Myometrial cell (primary cell): ENCODE results near the gene SFN.

DNA sequence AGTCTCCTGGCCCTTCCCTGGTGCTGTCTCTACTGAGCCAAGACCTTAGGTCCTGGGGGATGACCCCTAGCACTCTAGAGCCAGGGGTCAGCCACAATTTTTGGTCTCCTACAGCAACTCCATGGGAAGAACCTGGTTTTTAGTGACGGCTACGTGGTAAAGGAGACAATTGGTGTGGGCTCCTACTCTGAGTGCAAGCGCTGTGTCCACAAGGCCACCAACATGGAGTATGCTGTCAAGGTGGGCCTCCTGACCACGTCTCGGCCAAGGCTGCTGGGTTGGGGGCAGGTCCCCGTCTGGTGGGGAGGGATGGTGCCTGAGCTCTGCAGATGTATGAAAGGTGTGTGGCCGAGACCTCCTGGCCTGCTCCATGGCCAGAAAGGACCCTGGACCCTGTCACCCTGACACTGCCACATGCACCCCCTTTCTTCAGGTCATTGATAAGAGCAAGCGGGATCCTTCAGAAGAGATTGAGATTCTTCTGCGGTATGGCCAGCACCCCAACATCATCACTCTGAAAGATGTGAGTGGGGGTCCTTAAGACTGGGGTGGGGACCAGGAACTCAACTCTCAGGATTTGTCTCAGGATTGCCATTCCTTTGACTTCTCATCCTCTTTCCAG is 31.2 kb downstream of the RPS6KA1 start:
- RAMPAGE, long total RNA, result no peak

DNA sequence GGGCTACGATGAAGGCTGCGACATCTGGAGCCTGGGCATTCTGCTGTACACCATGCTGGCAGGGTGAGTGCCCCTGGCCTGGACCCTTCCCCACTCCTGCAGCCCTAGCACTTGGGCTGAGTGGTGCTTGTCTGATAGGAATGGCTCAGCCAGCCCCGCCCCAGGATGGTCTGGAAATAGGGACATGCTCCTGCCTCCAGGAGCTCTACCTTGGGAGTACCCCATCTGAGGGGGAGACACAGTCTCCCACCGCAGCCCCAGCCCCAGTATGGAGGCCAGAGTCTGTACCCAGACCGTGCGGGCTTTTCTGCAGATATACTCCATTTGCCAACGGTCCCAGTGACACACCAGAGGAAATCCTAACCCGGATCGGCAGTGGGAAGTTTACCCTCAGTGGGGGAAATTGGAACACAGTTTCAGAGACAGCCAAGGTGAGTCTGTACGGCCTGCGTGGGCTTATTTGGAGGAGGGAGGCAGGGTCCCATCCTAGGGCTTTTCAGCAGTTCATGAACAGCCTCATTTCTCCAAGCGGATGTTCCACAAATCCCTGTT is 42.4 kb downstream of the RPS6KA1 start:
- RAMPAGE, long total RNA, result no peak

DNA sequence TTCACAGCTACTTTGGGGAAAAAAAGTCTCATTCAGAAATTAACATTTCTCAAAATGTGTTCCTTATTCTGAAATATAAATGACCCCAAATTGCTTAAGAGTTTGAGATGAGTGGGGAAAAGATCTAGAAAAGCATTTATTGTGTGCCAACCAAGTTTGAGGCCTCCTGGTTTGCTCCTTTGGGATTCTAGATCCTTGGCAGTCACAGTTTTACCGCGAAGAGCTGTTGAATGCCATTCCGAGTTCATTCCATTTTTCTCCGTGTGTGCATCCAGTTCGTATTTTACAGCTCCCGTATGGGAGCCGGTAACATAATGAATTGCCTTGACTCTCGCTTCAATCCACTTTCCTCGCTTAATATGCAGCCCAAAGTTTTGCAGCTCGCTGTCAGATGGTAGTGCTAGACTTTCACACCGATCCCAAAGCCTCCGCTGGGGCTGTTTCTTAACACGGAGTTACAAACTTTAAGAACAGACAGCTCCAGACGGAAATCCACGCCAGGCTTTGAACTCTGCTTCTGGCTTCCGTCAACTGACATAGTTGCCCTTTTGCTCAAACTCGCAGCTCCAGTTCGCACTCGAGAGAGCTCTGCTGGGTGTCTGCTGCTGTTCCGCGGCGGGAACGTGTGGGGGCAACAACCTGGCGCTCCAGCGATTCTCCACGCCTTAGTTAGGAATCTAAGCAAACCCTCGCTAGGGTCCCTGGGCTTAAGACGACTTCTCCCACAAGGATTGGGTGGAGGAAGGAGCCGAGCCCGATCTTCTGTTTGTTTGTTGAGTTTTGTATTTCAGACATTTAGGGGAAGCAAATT is 3.6 kb upstream of the ARID1A start:
- RAMPAGE, long total RNA, result no peak

GRCh38 chr1:26771400-26771754 is 16.4 kb upstream of the PIGV start:
- RAMPAGE, long total RNA, result no peak

DNA sequence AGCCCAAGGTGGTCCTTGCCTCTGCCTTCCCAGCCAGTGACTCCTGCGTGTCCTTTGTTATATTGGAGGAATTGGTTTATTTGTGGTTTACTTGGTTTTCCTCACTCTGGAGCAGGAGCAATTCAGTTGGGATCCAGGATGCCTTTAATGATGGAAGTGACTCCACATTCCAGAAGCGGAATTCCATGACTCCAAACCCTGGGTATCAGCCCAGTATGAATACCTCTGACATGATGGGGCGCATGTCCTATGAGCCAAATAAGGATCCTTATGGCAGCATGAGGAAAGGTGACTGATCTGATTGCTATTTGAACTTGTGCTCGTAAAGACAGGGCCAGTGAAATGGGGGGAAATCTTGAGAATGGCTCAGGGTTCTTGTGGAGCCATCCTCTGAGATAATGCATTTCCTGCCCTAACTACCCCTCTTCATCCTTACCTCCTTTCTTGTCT is 15.0 kb upstream of the PIGV start:
- RAMPAGE, long total RNA, result no peak

GRCh38 chr1:26797450-26798223 is 9.9 kb downstream of the PIGV start:
- RAMPAGE, long total RNA, result no peak

DNA sequence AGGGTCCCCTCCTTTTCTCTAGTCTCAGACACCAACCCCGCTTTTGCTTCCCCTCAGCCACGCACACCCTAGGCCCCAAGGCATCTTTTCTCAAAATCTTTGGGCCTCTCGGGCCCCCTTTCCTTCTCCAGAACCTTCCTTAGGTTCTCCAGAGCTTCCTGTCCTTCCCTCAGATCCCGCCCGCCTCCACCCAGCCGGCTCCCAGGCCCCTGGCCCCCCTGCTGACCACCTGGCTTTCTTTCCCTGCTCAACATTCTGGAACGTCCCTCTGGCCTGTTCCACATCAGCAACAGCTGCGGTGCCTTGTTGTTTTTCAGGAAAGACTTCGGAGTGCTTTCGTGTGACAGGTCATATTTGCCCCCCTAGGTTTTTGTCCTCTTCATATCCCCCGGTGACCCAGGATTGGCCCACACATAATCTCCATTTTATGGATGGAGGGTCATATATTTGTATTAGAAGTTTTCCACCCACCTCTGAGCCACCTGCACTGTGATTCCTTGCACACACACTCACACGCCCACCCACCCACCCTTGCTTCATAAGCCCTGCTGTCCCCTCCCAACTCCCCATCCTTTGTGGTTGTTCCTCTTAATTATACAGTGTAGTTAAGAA is 1.3 kb downstream of the ZDHHC18 start:
- RAMPAGE, long total RNA, result no peak

DNA sequence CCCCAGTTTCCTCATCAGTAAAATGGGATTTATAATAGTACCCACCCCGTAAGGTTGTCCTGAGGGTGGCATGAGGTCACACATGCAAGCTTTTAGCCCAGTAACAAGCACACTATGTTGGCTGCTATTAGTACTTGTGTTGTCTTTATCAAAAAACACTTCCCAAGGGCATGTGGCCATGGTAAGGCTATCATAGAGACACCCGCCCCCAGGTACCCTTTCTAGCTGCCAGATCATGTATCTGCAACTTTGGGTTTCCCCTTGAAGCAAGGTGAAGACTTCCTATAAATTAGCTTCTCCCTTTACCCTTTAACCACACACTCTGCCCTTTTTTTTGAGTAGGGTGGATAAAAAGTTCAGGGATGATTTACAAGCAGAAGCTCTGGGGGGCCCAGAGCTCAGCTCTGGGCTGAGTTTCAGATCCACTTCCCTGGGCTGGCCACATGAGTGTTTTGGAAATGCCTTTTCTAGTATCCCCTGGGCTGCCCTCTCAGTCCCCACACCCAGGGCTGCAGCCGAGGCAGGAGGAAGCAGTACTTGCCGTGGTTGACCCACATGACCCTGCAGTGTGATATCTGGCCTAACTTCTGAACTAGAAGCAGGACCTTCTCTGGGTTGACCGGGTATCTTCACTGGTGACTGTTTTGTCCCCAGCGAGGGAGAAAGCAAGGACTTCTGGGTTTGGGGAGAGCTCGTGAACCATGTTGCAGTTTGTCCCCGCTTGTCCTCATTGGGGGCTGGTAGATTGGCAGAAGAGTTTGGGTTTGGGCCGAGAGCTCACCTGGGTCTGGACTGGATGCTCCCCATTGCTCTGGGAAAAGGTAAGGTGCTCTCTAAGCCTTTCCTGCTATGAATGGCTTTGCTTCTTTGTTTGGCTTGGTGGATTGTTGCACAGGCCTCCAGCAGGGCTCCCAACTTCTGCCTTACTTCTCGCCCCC is 2.2 kb downstream of the ZDHHC18 start:
- RAMPAGE, long total RNA, result no peak

DNA sequence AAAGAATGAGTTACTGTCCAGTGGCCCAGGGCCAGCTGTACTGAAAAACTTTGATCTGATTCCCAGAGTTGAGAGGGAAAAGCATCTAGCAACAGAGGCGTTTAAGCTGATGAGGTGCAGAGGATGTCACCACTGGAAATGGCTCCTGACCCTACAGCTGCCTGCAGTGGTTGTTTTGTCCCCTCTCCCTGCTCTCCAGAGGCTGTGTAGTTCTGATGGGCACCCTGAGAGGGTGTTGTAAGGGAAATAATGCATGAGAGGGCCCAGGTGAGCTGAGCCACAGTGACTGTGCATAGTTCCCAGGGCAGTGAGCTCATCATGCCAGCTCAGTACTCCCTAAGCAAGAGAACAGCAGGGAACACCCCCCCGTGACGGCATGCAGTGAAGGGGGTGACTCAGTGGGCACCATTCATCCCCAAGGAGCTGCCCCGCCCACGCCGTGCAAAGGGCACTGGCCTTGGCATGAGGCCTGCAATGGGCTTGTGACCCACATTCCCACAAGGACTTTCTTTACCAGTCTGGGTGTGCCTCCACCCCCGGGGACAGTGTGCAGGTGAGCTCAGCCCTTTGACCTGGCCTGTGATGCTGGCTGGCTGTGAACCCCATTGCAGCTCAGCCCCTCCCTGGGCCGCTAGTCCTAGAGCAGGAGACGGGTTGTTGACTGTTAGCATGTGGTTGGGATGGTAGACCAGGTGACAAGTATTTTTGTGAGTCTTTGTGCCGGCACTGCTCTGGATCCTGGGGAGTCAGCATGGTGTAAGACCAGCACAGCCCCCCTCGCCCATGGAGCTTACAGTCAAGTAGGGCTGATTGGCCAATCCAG is 13.6 kb upstream of the SFN start:
- RAMPAGE, long total RNA, result no peak

DNA sequence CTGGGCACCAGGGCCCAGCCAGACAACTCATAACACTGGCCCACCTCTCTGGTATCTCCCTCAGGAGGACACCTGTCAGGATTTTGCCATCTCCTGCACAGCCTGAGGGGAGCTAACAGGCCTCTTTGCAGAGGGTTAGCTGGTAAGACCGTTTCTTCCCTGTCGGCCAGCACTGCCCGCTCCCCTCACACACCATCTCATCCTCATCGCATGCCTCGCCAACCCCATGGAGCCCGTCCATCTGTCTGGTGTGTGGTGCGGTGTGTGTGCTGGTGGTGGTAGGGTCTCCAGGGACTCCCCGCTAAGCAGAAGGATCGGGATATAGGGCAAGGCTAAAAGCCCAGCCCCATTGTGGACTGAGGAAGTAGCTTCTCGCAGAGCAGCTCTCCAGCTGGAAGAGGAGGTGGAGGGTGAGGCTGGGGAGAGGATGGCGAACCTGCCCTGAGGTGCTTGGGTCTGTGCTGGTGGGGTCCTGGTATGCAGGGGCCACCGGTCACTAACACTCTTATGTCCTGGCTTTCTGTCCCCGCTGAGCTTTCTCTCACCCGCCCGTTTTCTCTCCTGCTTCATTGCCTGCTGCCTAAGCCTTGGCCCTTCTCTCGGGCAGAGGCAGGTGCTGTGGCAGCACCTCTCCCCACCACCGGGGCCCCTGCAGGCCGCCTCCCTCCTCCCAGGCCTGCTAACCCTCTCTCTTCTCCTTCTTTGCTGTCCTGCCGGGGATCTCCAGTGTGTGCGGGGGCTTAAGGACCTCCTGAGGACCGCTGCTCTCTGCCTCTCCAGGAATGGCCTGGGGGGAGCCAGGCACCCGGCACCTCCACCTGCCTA is 6.6 kb upstream of the SFN start:
- RAMPAGE, long total RNA, result no peak

GRCh38 chr1:26863098-26863402 is at the start of gene SFN:
Gene SFN, plus strand, starts transcription at chr1:26863149.
- RAMPAGE, long total RNA, result no peak

GRCh38 chr1:26945105-26946163 is 14.8 kb downstream of the KDF1 start:
- RAMPAGE, long total RNA, result no peak

DNA sequence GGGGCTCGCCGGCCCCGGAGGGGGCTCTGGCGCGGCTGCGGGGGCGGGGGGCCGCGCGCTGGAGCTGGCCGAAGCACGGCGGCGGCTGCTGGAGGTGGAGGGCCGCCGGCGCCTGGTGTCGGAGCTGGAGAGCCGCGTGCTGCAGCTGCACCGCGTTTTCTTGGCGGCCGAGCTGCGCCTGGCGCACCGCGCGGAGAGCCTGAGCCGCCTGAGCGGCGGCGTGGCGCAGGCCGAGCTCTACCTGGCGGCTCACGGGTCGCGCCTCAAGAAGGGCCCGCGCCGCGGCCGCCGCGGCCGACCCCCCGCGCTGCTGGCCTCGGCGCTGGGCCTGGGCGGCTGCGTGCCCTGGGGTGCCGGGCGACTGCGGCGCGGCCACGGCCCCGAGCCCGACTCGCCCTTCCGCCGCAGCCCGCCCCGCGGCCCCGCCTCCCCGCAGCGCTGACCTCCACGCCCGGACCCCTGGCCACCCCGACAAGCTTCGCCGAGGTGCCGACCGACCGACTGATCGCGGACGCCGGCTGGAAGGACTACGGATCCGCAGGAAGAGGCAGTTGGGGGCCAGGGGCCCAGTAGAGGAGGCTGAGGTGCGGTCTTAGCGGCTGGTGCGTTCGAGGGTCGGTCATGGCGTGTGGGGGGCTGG is 657 bp downstream of the TRNP1 start:
- RAMPAGE, long total RNA, result no peak

- RAMPAGE, long total RNA, result no peak
These were observed 7.3 kb downstream of the TRNP1 start for GRCh38 chr1:27000634-27001263.

- RAMPAGE, long total RNA, result no peak
These were observed 3.1 kb downstream of the TENT5B start for GRCh38 chr1:27009481-27010110.

DNA sequence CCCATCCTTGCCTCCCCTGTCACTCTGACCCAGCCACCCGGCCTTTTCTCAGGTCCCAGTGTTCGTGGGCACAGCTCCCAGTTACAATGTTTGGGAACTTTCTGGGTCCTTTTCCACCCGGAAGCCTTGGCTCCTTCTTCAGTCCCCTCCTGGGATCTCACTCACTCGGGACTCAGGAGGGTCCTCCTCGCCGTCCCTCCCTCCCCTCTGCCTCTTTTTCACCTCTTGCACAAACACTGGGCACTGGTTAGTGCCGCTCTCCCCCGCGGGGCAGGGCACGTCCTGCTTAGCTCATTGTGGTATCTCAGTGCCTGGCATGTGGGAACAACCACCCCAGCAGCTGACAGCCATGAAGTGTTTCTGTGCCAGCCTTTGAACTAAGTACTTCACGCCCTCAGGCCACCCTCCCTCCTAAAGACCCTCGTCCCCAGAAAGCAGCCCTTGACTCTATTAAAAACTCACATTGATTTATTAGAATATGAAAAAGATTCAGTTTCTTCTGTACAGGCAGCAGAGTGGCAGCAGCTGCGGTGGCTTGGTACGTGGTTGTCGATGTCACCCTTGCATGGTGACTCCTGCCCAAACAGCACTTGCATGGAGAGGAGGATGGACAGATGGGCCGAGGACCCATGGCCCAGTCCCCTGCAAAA is 56.4 kb downstream of the SLC9A1 start:
- RAMPAGE, long total RNA, result no peak

GRCh38 chr1:27109662-27110243 is 45.2 kb downstream of the SLC9A1 start:
- RAMPAGE, long total RNA, result no peak

DNA sequence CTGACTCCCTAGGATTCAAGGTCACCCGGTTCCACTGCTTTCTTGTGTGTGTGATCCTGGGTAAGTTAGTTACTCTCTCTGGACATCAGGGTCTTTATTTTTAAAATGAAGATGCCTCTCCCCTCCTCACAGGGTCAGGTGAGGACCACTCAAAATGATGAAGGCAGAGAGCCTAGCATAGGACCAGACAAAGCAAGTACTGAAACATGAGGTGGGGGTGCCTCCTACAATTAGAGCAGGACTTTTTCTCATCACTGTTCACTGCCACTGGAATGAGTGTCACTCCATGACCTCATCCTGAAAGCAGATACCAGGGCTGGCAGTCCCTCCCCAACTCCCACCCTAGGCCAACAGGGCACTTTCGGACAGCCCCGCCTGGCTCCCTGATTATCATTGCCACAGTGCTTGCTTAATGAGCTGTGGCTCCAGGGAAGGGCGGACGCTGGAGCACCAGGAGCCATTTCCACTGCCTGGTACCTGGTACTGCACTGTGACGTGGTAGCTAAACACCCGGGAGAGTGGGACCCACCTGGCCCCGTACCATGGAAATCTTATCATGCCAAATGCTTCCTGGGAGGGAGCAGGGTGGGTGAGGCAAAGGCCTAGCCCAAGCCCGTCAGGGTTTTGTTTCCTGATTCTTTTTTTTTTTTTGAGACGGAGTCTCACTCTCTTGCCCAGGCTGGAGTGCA is 22.3 kb downstream of the SLC9A1 start:
- RAMPAGE, long total RNA, result no peak

DNA sequence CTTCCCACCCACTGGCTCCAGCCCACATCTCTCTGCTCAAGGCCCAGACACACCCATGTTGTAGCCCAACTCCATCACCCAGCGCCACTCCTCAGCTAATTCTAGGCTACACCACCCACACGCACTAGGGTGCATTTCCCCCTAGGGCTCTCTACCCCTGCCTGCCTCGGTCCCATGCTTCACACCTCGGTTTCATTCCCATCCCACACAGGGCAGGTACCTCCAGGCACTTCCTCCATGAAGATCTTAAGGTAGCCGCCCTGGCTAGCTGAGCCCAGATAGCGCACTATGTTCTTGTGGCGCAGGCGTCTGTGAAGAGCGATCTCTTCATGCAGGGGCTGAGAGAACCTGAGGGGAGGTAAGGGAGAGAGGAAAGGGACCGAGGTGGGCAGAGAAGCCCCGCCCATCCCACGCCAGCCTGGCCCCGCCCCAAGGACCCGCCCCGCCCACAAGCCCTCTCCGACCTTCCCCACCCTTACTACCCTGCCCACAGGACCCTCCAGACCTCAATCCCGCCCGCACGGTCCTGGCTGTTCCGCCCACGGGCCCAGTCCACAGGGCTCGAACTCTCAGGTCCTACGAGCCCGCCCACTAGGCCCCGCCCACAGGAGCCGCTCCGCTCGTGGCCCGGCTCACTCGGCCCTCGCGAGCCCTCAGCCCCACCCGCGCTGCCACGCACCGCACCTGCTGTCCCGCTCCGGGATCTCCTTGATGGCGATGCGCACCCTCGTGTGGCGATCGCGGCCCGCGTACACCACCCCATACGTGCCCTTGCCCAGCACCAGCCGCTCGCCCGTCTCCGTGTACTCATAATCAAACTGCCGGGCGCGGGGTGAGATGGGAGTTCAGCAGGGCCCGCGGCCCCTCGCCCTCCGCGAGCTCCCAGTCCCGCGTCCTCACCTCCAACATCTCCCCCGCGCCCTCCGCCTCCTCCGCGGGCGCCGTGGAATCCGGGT is 6.5 kb downstream of the MAP3K6 start:
- RAMPAGE, long total RNA, result no peak

- RAMPAGE, long total RNA, result no peak
These were observed 461 bp upstream of the WASF2 start for GRCh38 chr1:27490450-27490805.